AG09319 (cell line): ENCODE data around the gene KRT6B.

- RRBS = no CpG with 5 or more reads among the region's 6 CpGs
Observed at GRCh38 chr12:52082890-52083394, 3.4 kb downstream of the SMIM41 start.

GRCh38 chr12:52183198-52184182 lies 8.3 kb downstream of the KRT80 start:
- RRBS = no CpG with 5 or more reads among the region's 18 CpGs

DNA sequence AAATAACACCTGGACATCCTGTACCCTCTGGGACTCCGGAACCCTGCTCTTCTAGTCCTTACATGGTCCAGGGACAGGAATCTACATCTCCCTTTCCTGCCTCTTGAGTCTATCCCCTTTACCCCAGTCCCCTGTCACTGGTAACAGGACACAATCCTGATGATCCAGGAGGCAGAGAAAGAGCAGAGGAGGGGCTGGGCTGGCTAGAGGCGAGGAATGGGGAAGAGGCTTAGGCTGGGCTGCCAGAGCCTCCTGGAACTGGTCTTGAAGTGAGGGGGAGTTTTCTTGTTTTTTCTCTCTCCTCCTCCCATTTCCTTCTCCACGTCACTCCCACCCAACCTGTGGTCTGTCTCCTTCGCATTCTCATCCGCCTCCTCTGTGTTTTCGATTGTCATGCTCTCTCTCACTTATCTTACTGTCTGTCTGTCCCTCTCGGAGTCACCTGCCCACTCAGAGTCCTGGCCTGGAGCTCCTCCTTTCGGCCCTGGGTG lies 3.2 kb upstream of the KRT80 start:
- RRBS = no CpG with 5 or more reads among the region's 8 CpGs

DNA sequence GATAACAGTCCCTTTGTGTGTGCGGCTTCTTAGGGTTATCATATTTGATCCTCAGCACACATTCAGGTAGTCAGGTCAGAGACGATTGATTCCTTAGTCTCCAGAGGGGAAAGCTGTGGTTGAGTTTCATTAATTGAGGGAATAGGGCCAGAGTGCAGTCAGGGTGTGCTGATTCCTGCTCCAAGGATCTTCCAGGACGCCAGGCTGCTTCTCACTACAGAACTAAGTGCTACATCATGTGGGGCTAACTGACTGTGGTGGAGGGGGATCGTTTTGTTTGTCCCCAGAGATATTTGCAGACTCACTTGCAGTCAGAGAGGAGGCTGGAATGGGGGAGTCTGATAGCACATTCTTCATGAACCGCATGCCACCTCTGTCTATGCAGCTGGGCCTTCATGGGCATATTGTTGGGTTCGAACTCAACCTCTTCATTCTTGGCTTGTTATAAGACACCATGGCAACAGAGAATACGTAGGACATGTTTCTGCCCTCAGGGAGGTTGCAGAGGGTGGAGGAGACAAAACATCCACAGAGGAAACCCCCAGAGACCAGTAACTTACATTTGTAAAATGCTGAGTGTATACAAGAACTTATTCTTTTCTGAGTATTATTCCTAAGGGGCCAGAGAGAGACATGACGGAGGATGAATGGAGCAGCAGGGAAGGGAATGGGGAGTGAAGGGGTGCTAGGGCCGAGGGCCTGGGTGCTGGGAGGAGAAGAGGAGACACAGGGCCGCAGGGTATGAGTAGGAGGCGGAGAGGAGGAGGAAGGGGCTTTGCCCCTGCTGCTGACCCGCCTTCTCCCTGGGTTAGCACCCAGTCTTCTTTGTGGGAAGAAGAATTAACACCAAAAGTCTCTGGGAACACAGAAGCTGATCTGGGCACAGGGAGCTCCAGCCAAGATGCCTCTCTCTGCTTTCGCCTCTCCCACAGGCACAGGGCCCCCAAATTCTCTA lies 13.1 kb downstream of the KRT7 start:
- RRBS = no CpG with 5 or more reads among the region's 13 CpGs

DNA sequence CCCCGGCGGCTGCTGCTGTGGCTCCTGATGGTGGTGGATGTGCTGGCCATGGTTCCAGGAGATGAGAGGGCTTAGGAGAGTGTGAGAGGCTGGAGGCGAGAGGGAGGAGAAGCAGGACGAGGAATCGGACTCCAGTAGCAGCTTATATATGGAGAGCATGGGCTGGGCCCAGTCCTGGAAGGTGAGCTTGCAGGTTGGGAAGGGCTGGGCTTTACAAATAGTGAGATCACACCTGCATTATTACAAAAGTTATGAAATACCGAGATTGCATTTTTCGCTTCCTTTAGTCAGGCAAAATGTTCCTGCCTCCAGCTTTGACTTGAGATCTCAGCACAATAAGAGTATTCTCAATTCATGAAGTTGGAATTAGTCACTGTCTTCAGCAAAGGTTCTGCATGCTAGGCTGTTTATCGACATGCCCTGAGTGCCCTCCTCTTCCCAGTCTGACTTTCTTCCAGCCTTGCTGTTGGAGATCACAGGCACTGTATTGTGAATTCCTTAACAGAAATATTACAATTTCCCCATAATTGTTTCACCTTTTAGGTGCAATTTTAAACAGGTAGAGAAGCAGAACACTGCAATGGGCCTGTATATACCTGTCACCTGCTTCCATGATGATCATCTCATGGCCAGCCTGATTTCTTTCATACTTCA lies at the start of gene KRT6B:
Gene KRT6B (minus strand): TSS at position 118 of the 654 bp plus-strand sequence.
- RRBS = no CpG with 5 or more reads among the region's 8 CpGs

DNA sequence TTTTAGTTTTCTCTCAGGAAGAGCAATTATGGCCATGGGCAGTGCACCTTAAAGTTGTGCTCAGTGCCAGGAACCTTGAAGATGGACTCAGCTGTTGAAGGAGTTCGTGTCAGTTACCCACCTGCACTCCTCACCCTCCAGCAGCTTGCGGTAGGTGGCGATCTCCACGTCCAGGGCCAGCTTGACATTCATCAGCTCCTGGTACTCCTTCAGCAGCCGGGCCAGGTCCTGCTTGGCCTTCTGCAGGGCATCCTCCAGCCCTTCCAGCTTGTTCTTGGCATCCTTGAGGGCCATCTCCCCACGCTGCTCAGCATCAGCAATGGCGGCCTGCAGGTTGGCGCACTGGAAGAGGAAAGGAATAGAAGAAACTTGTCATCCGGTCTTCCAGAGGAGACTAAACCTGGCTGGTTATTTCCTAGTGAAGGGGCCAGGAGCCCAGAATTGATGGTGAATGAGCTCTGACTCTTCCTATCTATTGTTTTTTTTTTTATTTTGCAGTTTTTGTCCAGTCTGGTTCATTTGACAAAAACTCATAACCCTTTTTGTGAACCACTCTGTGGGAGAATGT lies 4.8 kb downstream of the KRT6A start:
- RRBS = no CpG with 5 or more reads among the region's 9 CpGs

DNA sequence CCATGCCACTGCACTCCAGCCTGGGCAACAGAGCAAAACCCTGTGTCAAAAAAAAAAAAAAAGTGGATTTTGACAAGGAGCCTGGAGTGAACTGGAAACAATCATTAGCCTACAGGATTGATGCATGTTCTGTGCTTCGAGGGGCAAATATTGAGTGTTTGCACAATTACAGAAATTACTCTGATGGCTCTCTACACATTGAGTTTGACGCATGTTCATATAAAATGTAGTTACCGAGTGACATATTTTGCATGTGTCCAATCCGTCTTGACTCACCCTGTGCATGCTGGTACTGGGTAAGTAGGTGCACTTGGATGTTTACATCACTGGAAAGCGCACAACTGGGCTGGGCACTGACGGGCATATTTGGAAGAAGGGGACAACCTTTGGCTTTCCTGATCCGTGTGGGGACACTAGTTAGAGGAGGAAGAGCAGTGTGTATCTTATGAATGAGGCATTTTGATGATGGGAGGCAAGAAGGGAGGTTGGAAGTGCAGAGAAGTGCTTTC lies 4.9 kb upstream of the KRT6A start:
- RRBS = no CpG with 5 or more reads among the region's 7 CpGs

DNA sequence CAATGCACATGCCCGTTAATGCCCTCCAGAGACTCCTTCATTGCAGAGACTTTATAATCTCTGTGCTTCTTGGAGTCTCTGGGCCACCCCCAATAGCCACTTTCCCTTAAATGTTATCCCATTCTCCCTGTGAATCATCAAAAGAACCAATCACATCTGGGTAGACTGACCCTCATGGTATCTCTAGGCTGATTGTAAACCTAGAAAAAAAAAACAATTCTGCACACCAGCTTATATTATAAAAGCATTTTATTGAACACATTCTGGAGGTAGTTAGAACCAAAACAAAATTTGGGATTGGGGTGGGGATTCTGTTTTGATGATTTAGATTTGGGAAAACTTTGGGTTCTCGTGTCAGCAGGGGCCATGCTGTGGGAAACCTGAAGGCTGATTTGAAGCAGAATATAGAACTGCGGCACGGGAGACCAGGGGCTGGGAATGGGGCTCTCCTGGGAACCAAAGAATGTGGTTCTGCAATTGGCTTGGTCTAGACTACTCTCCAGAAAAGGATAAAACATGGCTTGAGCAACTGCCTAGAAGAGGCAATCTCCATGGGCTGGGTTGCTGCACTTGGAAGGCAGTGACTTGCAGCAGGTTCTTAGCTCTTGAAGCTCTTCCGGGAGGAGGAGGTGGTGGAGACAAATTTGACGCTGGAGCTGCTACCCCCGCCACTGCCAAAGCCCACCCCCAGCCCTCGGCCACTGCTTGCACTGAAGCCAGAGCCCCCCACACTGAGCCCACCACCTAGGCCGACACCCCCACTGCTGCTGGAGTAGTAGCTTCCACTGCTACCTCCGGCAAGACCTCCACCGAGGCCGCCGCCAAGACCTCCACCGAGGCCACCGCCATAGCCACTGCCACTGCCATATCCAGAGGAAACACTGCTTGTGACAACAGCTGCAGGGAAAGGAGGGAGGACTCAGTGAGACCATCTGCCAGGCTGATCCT lies 5.6 kb downstream of the KRT5 start:
- RRBS = no CpG with 5 or more reads among the region's 15 CpGs

DNA sequence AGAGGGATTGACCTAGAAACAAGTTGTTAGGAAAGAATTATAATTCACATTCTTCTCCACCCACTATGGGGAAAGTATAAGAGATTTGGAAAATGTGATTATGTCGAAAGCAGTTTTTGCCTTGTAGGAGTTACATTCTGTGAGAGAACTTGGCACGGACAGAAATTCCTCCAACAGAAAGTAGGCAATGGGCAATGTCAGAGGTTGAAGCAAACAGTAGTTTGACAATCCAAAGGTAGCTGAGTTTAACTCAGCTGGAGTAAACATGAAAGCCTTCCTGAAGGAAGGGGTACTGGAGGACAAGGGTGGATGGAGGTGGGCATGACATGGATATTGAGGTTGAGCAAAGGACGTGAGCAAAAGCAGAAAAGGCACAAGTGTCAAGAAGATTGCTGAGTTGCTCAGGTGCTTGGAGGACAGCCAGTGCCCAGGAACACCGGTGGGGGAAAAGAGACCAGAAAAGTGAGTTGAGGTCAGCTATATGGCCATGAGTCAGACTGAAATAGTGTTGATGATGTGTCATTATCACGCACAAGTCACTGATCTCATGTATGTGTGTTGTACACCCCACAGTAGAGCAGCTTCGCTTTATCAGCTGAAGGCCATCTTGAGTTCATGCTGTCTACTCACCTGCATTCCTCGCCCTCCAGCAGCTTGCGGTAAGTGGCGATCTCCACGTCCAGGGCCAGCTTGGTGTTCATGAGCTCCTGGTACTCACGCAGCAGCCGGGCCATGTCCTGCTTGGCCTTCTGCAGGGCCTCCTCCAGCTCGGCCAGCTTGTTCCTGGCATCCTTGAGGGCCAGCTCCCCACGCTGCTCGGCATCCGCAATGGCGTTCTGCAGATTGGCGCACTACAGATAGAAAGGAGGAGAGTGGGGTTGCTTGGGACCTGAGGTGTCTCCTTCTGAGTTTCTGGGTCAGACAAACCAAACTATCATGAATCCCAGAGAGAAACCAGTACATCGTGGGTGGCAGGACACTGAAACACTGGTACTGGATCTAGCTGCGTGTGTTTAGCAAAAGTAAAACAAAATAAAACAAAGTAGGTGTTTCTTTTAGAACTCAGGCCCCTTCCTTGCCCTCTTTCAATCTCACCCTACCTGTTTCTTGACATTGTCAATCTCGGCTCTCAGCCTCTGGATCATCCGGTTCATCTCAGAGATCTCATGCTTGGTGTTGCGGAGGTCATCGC lies 3.8 kb downstream of the KRT5 start:
- RRBS = 90% methylated on average over 2 of the region's 24 CpGs

DNA sequence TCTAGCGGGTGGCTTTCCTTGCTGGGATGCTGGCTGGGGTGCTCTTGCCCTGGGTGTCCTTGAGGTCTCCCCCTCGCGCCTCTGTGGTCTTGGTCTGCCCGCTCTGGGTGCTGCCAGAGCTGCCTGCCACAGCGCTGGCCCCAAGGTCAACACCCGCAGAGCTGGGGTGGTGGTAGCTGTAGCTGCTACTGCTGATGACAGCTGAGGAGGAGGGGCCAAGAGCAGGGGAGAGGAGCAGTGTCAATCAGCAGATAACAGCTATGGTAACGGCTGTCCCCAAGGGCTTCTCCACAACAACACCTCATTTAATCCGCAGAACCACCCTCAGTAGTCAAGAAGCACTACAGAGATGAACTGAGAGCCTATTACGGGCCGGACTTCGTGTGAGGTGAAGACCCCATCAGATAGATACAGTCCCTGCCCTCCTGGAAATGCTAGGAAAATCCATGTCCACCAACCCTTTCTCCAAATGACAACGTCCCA lies 6.6 kb downstream of the KRT74 start:
- RRBS = no CpG with 5 or more reads among the region's 12 CpGs

DNA sequence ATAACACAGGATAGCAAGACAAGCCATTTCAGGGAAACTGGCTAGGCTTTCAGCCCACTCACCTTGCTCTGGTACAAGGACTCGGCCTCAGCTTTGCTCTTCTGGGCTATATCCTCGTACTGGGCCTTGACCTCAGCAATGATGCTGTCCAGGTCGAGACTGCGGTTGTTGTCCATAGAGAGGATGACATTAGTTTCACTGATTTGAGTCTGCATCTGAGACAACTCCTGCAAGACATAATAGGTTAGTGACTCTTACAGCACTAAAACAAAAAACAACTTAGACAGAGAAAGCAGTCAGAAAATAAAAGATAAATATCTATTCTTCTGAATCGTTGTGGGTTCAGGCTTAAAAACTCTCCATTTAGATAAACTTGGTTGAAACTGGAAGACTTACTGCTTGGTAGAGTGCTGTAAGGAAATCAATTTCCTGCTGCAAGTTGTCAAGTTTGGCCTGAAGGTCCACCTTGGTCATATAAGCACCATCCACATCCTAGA lies 2.9 kb downstream of the KRT1 start:
- RRBS = no CpG with 5 or more reads among the region's 5 CpGs

GRCh38 chr12:52687757-52688428 lies 7.7 kb upstream of the KRT1 start:
- RRBS = no CpG with 5 or more reads among the region's 8 CpGs

DNA sequence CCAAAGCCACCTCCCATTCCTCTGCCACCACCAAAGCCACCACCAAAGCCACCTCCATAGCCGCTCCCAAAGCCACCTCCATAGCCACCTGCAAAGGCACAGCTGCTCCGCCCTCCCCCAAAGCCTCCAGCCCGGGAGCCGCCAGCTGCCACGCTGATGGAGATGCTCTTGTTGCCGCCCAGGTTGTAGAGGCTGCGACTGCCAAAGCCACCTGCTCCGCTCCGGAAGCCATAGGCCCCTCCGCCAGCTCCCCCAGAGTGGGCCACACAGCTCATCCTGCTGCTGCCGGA lies 288 bp downstream of the KRT3 start:
- RRBS = 83% methylated on average over 4 of the region's 11 CpGs

- RRBS = no CpG with 5 or more reads among the region's 17 CpGs
Observed at GRCh38 chr12:52898672-52899042, 6.2 kb downstream of the KRT8 start.

DNA sequence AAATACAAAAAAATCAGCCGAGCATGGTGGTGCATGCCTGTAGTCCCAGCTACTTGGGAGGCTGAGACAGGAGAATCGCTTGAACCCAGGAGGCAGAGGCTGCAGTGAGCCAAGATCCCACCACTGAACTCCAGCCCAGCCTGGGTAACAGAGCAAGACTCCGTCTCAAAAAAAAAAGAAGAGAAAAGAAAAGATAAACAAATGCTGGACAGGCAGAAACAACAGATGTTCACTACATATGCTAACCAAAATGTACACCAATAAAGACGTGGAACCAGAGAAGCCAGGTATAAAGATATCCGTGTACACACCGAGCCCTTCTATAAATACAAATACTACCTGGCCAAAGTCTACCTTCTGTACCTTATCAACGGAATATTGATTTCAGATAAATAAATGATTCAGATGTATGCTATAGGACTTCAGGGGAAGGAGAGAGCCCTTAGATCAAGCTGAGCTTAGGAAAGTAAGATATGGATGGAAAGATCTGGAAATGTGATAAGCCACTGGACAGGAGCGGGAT lies 10.7 kb upstream of the KRT8 start:
- RRBS = no CpG with 5 or more reads among the region's 8 CpGs

DNA sequence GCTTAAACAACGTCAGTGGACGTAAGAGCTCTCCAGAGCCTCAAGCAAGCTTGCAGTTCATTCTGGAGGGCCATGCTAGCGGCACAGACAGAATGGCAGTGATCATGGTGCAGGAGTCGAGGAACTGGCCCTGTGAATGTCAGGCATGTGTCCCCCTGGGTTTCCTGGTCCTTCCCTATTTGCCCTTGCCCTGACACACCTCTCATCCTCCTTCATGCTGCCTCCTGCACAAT lies 25.2 kb upstream of the EIF4B start:
- RRBS = no CpG with 5 or more reads among the region's 4 CpGs

GRCh38 chr12:53034254-53035257 lies 15.3 kb upstream of the TNS2 start:
- RRBS = no CpG with 5 or more reads among the region's 9 CpGs

DNA sequence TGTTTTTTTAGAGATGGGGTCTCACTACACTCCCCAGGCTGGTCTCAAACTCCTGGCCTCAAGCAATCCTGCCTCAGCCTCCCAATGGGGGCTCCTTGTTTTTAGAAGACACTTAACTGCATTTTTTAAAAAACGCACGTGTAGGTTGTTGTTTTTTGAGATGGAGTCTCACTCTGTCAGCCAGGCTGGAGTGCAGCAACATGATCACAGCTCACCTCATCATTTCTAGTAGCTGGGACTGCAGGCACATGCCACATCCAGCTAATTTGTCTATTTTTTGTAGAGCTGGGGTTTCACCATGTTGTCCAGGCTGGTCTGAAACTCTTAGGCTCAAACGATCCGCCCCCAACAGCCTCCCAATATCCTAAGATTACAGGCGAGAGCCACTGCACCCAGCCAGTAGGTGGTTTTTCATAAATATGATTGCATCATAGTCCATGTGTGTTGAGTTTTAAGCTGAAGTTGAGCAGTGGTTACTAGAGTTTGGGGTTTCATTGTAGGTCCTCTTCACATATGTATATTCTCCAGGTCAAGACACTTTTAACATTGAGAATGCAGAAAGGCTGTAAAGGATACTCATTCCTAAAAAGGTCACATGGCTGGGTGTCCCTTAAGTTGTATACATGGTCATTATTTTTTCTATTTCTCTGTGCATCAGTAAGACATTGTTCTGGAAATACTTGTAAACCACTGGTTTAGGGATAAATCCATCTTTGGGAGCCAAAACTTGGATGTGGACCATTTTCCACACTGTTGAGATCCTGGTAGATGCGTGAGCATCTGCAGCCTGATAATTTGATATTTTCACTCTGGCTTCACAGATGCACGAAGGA lies 13.1 kb upstream of the TNS2 start:
- RRBS = no CpG with 5 or more reads among the region's 7 CpGs

- RRBS = no CpG with 5 or more reads among the region's 4 CpGs
Observed at GRCh38 chr12:53040456-53041119, 9.3 kb upstream of the TNS2 start.

- RRBS = no CpG with 5 or more reads among the region's 7 CpGs
Observed at GRCh38 chr12:53043496-53043734, 6.5 kb upstream of the TNS2 start.